Colic lymph node (tissue), 1 donor: ENCODE results near the genes VWDE, ENSG00000226690 and ANKMY2.

DNA sequence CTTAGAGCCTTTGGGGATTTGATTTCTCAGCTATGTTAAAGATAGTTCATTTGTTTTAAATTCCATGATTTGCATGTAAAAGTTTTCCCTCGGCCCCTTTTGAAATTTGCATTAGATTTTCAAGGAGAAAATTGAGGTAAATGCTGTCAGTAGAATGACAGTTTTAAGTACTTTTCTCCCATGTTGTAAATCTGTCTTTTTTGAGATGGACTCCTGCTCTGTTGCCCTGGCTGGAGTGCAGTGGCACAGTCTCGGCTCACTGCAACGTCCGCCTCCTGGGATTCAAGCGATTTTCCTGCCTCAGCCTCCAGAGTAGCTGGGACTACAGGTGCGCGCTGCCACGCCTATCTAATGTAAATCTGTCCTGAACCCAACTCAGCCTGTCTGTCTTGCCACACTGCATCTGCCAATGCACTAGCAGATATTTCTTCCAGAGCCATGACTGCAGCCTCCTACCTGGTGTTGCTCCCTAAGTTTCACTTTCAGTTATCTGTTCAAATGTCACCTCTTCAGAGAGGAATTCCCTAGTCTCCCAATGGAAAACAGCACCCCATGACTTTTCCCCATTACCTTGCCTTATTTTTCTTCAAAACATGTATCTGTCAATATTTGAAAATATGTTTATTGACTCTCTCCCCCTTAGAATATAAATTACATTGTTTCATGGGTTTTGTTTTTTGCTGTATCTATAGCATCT lies 264.1 kb downstream of the PHF14 start:
- PRO-cap = no peak

DNA sequence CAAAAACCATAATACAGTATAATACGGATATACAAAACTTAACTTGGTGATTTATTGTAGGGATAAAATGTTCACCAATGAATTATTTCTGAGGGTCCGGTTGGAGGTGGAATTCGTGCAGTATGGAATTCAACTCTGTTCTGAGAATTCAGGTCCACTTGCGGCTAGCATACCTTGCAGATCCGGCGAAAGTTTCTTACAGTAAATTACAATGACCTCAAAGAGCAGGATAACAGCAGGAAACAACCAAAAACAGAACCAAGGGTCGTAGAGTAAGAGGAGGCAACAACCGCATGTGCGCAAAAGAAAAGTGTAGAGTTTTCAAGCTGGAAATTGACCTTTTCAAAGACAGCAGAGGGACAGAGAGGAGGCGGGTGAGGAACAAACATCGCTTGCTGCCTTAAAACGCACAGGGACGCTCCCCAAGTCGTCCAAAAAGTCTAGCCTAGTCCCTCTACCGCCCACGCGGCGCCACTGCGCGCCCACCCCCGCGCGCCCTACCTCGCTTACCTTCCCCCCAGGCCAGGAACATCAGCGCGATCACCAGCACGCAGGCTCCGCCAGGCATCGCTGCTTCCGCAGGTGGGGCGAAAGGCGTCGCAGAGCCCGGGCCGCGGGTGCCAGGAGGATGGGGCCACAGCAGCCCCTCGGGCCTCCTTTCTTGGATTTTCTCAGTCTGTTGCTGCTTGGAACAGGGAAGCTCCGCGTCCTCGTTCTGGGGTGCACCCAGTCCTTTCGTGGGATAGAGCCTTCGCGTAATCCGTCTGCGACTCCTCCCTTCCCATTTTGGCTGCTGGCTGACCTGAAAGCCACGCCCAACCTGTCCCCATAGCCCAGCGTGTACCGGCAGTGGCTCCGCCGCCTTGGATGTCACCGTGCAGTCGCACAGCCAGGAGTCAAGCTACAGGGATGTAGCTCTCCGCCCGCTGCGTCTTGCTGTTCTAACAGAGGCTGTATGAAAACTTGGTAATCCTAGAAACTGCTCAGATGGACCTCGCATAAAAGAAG lies at the start of gene VWDE:
Gene VWDE, minus strand, starts transcription at position 717 of the 1,008 bp plus-strand sequence.
- PRO-cap = no peak

DNA sequence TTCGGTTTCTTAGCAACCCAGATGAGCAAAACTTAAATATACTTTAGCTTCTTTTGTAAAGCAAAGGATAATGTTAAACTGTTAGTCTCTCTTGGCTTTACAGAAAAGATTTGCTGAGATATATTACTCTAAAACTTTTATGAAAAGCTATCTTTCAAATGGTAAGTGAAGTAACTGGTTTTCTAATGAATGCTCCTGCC lies at the start of gene ENSG00000226690:
Gene ENSG00000226690, plus strand, starts transcription at position 56 of the 200 bp plus-strand sequence.
- PRO-cap = no peak

DNA sequence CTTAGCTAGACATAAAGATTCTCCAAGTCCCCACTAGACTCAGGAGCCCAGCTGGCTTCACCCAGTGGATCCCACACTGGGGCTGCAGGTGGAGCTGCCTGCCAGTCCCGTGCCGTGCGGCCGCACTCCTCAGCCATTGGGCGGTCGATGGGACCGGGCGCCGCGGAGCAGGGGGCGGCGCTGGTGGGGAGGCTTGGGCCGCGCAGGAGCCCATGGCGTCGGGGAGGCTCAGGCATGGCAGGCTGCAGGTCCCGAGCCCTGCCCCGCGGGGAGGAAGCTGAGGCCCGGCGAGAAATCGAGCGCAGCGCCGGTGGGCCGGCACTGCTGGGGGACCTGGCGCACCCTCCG lies 14.5 kb upstream of the SCIN start:
- PRO-cap = no peak

DNA sequence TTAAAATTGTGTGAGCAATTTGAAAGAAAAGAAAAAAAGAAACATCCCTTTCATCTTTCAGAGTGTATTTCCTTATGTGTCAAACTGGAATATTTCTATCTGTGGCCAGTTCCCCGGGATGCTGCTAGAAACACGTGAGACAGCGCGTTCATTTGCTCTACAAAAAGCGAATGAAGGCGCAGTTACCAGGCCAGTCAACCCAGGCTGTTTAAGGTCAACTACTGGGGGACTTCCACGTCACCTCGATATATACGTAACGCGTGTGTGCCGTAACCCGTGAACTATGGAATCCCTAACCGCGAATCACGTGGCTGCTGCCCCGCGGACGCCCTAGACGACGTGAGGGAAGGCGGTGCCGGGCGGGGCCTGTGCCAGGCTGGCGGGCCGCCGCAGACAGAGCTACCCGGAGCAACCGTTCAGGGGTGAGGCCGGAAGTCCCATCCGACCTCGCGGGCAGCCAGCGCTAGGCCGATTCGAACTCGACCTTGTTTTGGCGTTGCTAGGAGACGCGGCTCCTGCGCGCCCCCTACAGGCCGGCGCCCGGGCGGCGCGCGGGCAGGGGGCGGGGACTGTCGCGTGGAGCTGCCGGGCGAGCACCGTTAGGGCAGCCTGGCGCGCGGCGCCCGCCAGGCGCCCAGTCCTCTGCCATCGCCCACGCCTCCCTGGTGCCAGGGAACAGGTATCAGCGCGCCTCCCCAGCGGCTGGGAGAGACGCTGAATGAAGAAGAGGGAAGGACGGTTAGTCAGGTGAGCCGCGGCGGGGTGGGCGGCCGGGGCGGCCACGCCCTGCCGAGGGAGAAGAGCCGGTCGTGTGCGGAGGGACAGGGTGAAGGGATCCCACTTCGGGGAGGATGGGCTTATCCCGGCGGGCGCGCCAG lies 897 bp upstream of the ARL4A start:
- PRO-cap = bidirectional peak, plus-strand start at position 374 of the sequence, minus-strand start at position 401 of the sequence; bidirectional peak, plus-strand start at position 558 of the sequence, minus-strand start at position 439 of the sequence

DNA sequence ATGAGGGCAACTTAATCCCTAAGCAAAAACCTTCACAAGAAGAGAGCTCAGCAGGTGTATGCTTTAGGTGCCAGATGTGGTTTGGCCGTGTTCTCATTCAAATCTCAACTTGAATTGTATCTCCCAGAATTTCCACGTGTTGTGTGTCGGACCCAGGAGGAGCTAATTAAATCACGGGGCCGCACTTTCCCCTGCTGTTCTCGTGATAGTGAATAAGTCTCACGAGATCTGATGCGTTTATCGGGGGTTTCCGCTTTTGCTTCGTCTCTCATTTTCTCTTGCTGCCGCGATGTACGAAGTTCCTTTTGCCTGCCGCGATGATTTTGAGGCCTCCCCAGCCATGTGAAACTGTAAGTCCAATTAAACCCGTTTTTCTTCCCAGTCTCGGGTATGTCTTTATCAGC lies 244.0 kb downstream of the ARL4A start:
- PRO-cap = no peak

DNA sequence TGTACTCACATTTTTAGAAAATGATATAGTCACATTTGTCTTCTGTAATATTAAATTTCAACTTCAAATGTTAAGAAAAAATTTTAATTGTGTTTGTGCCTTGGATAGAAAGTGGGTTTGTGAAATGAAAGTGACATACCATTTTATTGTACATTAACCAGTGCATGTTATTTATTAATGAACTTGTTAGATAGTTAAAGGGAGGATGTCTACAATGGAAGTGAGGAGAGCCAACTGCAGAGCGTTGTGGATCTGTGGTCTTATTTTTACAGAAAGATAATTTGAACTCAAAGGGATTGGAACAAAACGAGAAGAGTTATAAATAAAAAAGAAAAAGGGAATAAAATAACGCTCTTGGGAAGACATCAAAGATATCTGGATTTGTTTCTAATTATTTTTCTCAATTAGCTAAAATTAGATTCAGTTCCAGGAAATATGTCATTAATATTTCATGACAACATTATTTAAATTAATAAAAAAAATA lies 291.8 kb downstream of the ARL4A start:
- PRO-cap = no peak

DNA sequence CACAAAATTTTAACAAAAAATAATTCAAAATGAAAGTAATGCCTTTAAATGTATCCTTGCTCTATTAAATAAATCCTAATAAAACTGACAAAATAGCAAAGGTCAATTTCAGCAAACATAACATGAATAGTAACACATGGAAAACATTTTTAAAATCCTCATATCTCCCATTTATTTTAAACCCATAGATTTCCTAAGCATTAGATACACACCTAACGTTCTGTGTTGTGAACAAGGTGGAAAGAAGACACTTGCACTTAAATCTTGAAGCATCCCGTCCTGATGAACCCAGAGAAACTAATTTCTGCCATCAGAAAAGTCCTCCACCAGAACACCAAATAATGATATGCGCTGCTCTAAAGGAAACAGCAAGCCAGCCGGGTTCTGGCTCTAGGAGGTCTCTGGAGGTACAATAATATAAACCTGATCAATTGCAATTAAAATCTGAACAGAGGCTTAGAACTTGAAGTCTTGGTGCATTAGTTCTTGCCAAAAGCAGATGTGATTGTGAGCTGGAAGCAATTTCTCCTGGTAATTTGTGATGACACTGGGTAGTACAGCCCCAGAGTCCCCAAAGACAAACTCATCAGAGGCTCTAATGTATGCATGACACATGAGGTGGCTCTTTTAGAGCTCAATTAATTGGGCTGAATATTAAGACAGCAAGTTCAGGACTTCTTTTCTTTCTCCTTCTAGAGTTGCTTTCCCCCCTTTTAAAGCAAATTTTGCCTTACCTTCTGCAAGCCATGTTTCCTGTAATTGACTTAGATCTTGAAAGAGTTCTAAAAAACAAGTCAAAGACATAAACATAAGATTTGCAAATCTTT lies 3.3 kb downstream of the ETV1 start:
- PRO-cap = no peak

DNA sequence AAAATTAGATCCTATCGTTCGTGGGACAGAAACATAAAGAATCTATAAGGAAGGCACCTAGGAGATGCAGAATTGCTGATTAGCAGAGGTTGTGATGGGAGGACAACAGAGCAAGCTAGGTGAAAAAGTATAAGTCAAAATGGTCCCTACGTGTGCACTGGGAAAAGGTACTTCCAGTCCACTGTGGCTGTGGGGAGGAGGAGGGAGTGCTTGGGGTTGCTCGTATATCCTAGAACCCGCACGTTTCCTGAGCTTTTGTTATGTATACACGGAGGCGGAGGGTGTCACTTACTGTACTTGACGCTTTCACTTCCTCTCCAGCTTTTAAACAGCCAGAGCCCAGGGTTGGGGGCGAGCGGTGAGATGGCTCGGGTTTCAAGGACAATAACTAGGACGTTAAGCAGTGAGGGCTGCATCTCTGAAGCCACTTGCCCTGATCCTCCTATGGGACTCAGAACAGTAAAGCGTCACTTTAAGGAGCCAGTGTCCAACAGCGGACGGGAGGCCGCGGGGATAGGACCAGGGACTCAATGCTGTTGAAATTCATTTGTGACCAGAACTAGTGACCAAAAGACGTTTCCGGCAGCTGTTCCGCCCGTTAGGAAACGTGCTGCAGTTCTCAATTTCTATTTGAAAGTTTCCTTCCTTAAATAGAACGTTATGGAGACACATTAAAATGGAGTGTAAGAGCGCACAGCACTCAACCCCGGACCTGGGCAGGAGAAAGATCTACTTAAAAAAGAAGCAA lies 969 bp upstream of the ETV1 start:
- PRO-cap = bidirectional peak, plus-strand start at position 335 of the sequence, minus-strand start at position 299 of the sequence; bidirectional peak, plus-strand start at position 674 of the sequence, minus-strand start at position 535 of the sequence

DNA sequence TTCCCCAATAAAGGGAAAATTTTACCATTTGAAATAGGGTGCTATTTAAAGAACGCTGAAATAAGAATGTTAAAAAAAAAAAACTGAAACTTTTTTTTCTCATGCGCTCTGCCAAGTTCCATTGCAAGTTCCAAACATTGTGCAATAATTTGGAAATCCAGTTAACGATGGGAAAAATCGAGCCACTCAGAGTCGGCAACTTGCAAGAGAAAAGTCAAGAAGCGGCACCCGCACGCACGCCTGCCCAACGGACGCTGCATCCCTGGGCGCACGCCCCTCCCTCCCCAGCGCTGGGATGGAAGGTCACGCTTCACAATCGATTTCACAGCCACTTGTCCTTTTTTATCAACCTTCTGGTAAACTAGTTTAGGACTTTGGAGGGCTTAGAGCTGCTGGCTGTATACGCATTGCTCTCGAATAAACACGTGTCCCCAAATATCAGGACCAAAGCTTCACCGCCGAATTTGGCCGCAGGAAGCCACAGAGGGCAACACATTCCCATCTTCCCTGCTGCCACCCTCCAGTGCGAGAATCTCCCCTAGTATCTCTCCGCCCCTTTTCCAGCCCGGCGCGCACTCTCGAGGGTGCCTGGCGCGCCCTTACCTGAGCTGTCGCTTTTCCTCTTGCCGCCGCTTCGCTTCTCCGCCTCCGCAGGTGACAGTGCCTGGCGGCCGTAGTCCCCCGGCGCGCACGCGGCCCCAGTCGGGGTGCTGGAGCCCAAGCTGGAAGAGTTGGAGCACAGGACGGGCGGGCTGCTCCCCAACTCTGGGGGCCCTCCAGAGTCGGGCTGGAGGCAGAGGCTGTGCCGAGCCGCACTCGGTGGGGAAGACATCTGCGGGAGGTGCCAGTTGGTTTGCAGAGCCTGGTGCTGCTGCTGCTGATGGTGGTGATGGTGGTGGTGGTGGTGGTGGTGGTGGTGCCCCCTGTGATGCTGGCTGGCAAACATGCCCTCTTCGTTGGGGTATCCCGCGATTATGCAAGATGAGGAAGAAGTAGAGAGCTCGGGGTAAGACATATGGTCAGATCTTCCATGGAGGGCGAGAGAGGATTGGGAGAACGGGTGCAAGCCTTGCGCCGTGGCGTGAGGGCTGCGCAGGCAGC lies 850 bp downstream of the MEOX2 start:
- PRO-cap = unidirectional peak, plus-strand start at position 206 of the sequence

- PRO-cap = no peak
Measured at GRCh38 chr7:15688873-15689442, 2.5 kb upstream of the MEOX2 start.

DNA sequence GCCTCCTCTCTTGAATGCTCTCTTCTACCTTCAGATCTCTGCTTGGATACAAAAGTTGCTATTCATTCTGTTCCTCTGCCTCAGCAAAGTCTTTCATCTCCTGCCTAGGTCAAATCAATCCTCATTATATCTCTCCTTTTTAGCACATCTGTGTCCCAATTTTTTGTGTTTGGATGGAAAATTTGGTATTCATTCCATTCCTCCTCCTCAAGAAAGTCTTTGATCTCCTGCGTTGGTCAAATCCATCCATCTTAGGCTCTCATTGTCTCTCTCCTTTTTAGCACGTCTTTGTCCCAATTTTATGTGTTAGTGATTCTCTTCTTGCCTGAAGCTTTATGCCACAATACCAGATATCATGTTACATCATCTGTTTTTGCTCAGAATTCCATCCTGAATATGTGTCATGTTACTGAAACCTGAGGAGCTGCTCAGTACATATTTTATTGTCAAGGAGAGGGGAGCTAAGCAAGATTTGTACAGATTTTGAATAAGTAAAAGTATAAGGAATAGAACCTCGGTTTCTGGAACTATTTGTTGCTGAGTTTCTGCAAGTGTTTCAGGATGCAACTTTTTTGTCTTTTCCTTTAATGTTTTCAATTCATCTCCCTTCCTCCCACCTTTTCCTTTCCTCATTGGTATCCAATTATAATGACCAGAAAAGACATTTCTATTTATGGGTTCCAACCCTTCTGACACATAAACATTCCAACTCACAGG lies 292.0 kb downstream of the CRPPA start:
- PRO-cap = no peak

DNA sequence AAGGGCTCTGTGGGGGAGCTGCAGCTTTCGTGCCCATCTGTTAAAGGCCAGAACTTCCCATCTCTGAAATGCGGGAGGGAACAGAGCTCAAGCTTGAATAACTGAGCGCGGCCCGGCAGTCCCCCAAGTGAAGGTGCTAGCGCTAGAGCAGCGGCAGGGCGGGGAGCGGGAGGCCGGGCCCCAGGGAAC lies 594 bp downstream of the CRPPA start:
- PRO-cap = bidirectional peak, plus-strand start at position 118 of the sequence, minus-strand start at position 129 of the sequence

- PRO-cap = no peak
Measured at GRCh38 chr7:16587561-16587760, 58.1 kb downstream of the ANKMY2 start.

DNA sequence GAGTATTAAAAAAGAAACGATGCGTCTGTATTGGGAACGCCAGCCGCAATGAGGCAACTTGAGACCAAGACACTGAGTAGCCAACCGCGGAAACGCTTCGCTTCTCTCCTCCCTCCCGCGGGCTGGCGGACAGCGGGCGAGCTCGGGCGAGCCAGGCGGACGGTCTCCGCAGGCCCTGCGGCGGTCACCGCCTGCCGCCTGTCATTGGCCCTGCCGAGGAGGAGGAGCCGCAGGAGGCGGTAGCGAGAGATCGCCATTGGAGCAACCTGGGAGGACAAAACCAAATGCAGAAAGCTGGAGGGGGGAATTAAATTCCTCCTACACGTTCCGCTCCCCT lies at the start of gene ANKMY2:
Gene ANKMY2, minus strand, starts transcription at position 144 of the 337 bp plus-strand sequence.
- PRO-cap = bidirectional peak, plus-strand start outside the sequence, minus-strand start at position 50 of the sequence

DNA sequence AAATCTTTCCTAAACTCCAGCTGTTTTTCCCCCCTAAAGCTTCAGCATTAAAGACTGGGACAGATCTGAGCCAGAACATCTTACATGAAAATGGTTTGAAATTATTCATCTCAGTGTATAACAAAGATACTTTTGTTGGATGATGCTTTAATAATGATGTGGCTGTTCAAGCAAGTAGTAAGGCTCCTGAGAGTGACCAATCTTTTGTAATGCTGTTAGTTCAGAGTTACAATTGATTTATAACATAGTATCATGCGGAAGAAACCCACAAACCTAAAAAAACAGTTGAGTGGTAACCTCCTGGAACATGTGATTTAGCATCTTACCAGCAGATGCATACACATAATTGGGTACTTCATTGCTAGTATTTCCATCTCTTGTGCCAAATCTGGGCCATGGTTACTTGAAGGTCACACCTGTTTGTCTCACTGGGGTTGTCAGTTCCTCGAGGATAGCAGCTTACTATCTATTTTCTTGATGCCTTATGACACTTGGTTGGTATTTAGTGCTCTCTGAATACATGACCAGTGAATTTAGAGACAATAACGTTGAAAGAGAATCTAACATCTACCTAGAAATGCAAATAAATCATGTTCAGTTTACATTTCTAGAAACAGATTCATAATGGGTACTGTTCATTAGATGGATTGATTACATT lies 1.6 kb downstream of the BZW2 start:
- PRO-cap = no peak

- PRO-cap = no peak
Measured at GRCh38 chr7:16661867-16662270, 15.9 kb downstream of the BZW2 start.

GRCh38 chr7:16665208-16665648 lies 19.2 kb downstream of the BZW2 start:
- PRO-cap = no peak

DNA sequence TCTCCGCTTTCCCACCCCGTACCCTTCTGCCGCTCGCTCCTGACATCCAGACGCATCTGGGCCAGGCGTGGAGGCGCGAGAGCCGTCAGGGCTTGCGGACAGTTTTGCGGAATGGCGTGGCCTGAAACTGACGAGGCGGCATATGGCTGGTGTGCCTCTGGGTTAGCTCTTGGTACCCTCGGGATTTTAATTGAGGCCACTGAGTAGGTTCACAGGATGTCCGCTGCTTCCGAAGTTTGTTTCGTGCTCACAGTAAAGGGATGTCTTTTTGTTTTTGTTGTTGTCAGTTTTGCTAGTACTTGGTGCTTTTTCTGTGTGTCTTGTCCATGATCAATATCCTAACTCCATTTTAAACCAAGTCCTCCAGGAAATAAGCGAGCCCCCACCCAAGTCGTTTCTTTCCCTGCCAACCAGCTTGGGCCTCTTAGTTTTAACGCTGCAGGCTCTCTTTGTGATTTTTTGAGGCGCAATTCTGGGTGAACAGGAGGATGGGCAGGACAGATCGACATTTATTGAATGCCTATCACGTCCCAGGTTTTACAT lies 854 bp downstream of the TSPAN13 start:
- PRO-cap = no peak

DNA sequence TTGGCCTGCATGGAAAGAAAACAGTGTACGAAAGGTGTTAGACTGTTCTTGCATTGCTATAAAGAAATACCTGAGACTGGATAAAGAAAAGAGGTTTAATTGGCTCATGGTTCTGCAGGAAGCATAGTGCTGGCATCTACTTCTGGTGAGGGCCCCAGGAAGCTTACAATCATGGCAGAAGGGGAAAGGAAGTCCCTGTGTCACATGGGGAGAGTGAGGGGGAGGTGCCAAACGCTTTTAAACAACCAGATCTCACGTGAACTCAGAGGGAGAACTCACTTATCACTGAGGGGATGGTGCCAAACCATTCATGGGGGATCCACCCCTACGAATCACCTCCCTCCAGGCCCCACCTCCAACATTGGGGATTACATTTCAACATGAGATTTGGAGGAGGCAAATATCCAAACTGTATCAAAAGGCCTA lies 5.6 kb downstream of the TSPAN13 start:
- PRO-cap = no peak